Bronchial lymph node (tissue), 1 donor: ENCODE data around the genes PPP1R36 and FNTB.

- PRO-cap = no peak
Measured at GRCh38 chr14:63598980-63599713, 42.5 kb downstream of the WDR89 start.

GRCh38 chr14:63641120-63641387 lies 617 bp downstream of the WDR89 start:
- PRO-cap = no peak

DNA sequence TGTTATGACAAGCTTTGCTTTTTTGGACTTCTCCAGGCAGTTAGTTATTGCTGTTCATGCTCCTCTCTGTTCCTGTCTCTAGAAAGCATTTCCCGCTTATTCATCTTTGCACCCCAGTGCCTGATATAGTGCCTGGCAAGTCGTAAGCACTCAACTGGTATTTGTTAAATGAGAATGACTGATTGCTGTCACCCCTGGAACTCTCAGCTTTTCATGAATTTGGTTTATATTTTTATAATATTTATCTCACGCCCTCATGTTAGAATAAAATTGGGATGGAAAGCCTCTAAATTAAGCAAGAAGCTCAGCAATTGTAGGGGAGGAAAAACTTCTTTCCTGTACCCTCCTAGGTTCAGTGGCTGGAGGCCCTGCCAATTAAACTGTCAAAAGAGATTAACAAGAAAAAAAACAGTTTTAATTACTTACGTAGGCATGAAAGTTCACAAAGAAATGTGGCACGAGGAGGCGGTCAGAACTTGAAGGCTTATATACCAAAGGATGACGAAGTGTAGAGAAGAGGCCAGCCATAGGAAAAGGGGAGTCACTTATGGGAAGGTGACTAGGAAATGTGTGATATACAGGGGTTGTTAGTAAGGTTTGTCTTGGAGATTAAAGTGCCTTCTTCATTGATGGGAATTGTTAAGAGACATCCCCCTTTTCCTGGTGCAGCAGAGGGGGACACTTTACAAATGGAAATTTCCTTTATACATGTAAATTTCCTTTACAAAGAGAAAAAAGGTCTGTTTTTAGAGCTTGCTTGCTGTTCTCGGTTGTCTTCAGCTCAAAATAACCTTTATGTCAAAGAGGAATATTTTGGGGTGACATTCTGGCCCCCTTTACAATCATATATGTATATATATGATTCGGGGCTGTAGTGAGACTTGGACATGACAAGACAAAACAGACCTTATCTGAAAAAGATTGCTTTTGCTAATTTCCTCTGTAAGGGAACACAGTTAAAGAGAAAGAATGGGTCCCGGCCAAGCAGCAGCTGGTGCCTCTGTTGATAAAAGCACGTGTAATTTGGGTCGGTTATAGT lies 38.3 kb downstream of the SYNE2 start:
- PRO-cap = no peak

- PRO-cap = no peak
Measured at GRCh38 chr14:64060602-64061099, 207.8 kb downstream of the SYNE2 start.

DNA sequence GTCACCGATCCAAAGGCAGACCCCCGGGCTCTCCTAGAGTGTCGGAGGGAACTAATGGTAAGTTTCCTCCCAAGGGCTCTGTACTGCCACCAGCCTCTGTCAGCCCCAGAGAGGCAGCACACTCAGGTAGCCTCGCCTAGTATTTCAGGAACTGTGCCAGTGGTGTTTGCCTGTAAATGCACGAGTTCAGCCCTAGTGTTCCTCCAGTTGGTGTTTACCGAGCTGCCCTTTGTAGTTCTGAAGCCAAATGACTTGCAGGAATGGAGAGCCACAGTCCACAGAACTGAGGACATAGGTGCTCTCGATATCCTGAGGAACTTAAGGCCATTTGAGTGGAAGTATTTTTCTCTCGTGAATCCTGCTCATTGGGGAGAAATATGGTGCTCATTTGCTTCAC lies 72.5 kb downstream of the ESR2 start:
- PRO-cap = no peak

DNA sequence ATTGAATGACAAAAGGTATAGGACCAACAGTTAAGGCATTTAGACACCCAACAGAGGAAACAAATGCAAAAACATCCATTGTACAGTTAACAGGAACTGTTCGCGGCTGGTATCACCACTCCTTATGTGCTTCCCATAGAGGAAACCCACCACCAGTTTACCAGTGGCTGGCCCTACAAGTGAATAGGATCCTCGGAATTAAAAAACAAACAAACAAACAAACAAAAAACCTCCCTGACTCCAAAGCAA lies 65.7 kb downstream of the ESR2 start:
- PRO-cap = no peak

DNA sequence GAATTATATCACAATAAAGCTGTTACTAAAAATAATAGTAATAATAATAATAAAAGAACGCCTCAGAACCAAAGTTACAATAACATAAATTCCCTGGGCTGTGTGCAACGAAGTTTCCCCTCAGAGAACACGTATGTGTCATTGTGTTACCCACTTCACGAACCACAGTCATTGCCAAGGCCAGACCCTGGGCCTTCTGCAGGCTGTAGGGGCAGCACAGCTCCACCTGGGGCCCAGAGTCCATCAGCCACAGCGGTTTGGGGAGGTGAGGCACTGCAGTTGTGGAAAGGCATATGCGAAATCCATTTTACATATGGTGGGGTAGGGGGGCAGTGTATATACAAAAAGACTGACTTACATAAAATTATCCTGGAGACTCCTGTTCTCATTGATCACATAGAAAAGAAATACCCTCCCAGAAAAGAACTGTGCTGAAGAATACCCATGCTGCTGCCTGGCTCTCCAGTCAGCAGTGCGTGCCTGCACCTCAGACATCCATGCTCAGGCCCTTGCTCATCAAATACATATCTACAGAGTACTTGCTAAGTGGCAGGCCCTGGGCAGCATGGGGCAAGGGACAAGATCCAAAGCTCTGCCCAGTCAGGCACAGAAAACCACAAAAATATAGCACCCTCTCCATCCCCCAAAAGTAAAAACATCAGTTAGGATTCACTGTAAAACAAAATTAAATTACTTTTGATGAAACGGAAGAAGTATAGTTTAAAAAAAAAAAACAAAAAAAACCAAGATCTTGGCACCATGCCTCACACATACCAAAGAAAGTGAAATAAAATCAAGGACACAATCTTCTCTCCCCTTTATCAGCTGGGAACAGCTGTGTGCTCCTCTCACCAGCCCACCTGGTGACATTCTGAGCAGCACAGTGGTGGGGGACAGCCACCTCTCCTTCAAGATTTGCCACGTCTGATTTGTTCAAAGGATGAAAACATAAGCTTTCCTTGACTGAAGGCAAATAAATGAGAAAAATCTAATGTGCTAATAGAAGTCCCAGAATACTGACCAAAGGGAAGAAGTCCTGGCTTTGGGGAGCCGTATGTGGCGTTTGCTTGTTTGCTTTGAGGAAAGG lies 55.8 kb downstream of the ESR2 start:
- PRO-cap = no peak

- PRO-cap = bidirectional peak, plus-strand start at chr14:64445760, minus-strand start at chr14:64445611
Measured at GRCh38 chr14:64445108-64445901, 20.0 kb upstream of the AKAP5 start.

DNA sequence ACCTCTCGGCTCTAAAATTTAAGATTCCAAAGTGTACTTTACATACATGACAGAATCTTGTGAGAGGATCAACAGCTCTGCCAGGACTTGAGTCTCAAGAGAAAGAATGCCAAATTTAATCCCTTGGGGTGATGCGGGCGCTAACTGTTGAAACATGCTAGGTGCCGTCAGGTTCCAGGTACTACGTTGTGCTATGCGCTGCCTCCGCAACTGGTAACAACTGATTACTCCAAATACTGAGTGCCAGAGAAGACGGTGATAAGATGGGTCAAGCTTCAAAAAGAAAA lies 840 bp downstream of the ZBTB25 start:
- PRO-cap = bidirectional peak, plus-strand start at position 246 of the sequence, minus-strand start at position 222 of the sequence

DNA sequence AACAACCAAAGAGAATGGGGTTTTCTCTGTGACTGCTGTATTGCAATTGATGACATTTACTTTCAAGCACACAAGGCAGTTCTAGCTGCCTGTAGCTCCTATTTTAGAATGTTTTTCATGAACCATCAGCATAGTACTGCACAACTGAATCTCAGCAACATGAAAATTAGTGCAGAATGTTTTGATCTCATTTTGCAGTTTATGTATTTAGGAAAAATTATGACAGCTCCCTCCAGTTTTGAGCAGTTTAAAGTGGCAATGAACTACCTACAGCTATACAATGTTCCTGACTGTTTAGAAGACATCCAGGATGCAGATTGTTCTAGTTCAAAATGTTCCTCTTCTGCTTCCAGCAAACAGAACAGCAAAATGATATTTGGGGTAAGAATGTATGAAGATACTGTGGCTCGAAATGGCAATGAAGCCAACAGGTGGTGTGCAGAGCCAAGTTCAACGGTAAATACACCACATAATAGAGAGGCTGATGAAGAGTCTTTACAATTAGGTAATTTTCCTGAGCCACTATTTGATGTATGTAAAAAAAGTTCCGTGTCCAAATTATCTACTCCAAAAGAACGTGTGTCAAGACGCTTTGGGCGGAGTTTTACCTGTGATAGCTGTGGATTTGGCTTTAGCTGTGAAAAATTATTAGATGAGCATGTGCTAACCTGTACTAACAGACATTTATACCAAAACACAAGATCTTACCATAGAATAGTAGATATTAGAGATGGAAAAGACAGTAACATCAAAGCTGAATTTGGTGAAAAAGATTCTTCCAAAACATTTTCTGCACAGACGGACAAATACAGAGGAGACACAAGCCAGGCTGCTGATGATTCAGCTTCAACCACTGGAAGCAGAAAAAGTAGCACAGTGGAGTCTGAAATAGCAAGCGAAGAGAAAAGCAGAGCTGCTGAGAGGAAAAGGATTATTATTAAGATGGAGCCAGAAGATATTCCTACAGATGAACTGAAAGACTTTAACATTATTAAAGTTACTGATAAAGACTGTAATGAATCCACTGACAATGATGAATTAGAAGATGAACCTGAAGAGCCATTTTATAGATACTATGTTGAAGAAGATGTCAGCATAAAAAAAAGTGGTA lies 17.3 kb downstream of the ZBTB1 start:
- PRO-cap = no peak

DNA sequence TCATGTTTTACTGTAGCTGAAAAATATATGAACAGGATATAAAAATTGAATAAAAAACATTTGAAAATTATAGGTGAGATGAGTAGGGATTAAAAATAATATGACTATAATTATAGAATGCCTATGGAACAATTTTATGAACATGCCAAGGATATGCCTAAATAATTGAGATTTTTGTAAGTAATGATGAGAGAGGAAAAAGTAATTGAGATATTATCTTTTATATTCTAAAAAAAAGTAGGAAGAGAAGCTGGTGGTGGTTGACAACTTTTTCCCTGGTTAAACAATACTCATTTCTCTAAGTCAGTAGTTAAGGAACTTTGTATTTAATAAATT lies 12.8 kb upstream of the HSPA2 start:
- PRO-cap = no peak

DNA sequence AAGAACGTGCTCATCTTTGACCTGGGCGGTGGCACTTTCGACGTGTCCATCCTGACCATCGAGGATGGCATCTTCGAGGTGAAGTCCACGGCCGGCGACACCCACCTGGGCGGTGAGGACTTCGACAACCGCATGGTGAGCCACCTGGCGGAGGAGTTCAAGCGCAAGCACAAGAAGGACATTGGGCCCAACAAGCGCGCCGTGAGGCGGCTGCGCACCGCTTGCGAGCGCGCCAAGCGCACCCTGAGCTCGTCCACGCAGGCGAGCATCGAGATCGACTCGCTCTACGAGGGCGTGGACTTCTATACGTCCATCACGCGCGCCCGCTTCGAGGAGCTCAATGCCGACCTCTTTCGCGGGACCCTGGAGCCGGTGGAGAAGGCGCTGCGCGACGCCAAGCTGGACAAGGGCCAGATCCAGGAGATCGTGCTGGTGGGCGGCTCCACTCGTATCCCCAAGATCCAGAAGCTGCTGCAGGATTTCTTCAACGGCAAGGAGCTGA lies 945 bp downstream of the HSPA2 start:
- PRO-cap = no peak

DNA sequence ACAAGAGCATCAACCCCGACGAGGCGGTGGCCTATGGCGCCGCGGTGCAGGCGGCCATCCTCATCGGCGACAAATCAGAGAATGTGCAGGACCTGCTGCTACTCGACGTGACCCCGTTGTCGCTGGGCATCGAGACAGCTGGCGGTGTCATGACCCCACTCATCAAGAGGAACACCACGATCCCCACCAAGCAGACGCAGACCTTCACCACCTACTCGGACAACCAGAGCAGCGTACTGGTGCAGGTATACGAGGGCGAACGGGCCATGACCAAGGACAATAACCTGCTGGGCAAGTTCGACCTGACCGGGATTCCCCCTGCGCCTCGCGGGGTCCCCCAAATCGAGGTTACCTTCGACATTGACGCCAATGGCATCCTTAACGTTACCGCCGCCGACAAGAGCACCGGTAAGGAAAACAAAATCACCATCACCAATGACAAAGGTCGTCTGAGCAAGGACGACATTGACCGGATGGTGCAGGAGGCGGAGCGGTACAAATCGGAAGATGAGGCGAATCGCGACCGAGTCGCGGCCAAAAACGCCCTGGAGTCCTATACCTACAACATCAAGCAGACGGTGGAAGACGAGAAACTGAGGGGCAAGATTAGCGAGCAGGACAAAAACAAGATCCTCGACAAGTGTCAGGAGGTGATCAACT lies 1.5 kb downstream of the HSPA2 start:
- PRO-cap = no peak

GRCh38 chr14:64549595-64550772 lies at the start of gene PPP1R36:
TSS of gene PPP1R36 (plus strand) at chr14:64549961.
- PRO-cap = no peak

- PRO-cap = no peak
Measured at GRCh38 chr14:64645242-64645967, 58.8 kb upstream of the PLEKHG3 start.

DNA sequence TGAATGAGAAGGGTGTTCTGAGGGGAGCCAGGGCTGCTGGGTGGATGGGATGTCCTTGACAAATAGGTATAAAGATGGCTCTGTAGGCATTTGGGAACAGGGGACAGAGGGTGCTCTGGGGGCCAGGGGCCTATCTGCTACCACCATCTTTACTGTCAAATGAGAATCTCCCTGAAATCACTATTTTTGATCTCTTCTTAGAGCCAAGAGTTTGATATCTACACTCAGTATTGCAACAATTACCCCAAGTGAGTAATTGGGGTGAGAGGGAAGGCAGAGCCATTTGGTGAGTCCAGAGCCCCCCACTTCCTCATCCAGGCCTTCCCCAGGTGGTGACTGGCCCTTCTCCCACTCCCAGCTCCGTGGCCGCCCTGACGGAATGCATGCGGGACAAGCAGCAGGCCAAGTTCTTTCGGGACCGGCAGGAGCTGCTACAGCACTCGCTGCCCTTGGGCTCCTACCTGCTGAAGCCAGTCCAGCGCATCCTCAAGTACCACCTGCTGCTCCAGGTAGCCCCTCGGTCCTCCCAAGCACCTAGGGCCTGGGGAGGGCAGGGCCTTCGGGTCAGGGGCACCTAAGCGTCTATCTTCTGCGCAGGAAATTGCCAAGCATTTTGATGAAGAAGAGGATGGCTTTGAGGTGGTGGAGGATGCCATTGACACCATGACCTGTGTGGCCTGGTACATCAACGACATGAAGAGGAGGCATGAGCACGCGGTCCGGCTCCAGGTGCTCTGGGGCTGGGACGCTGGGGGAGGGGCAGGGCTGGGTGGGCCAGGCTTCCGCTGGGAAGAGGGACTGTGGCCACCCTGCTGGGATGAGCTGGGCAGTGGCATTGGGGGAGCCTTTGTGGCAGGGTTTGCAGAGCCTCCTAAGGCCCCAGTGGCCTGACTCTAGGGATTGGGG lies 26.5 kb downstream of the PLEKHG3 start:
- PRO-cap = no peak

DNA sequence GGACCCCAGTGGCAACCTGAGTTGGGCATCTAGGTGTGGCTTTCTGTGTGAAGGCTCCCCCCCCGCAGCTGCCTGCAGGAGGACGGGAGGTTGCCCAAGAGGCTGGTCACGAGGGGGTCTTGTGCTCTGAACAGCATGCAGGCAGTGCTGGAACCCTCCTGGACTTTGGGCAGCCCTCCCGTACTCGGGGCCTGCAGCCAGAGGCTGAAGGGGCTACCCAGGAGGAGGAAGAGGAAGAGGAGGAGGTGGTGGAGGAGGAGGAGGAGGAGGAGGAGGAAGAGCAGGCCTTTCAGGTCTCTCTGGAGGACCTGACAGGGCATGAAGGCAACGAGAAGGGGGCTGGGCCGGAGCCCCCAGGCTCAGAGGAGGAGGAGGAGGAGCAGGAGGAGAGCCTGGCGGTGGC lies 33.5 kb downstream of the PLEKHG3 start:
- PRO-cap = no peak

- PRO-cap = no peak
Measured at GRCh38 chr14:64754568-64755343, 50.5 kb downstream of the PLEKHG3 start.

DNA sequence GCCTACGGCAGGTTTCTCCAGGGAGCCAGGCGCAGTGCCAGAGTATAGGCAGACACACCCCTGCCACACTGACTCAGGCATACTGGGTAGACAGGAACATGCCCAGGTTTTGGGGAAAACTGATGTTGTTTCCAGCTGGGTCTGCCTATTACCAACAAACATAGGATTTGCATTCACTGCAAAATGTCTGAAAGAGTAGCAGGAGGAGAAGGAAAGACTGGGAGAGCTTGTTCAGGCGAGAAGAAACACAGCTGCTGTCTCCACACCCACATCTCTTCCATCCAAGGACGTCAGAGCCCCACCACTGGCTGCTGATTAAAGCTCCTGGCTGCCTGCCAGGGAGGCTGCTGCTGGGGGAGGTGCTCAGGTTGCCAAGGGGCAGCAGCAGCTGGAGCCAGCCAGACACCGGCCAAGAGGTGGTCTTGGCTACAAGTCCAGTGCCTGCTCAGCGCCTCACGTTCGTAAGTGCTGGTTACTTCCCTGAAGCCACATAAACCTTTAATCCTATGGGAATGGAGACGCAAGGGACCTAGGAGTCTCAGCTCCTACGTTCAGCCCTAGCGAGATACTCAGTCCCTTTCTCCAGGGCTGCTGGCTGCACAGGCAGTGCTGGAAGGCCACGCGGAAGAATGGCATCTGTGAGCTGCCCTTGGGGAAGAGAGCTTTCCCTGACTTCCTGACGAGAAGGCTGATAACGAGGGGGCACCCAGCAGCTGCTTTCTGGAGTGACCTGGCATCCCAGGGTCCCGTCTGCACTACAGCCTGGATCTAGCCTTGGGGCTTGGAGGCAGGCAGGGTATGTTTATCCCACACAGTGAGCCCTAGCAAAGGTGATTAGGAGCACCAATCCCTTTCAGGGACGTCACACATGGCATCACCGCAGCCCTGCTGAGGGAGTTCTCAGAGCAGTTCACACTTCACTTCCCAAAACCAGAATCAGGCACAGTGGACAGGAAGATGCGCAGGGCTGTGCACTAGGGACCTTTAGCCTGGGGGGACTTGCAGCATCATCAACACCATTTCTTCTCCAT lies 58.2 kb downstream of the PLEKHG3 start:
- PRO-cap = no peak

GRCh38 chr14:64986574-64987754 lies at the start of gene FNTB:
TSS of gene FNTB (plus strand) at chr14:64986895.
- PRO-cap = bidirectional peak, plus-strand start at chr14:64986879, minus-strand start at chr14:64986746; bidirectional peak, plus-strand start at chr14:64987231, minus-strand start at chr14:64987069